ENCODE data around the gene ATP6AP2.

GRCh38 chrX:40012722-40012939, 85.1 kb downstream of the BCOR start:
- PRO-cap: no peak

- PRO-cap: no peak
Observed at GRCh38 chrX:40072781-40073976, 24.6 kb downstream of the BCOR start.

GRCh38 chrX:40085703-40086578, 11.8 kb downstream of the BCOR start:
- PRO-cap: no peak

DNA sequence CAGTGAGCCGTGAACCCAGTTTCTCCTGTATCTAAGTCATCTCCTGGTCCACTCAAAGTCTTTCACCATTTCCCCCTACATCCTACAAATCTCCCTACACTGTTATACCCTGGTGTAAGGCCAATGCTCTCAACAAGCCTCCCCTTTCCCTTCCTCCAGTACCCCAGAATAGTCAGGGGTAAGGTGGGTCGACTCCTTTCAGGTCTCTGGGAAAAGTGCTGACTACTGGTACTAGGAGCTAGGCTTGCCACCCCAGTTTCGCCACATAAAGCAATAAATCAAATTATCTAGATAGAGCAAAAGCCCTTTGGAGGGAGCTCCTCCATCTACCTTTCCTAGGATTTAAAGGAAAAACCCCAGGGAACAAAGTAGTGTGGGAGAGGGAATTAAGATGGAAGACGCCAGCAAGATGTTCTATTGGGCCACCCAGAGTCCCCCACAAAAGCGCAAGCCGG, 8.2 kb downstream of the BCOR start:
- PRO-cap: no peak

- PRO-cap: bidirectional peak, plus-strand start at chrX:40098163, minus-strand start at chrX:40097958; bidirectional peak, plus-strand start at chrX:40098596, minus-strand start at chrX:40098470; unidirectional peak, minus-strand start at chrX:40098822
Observed at GRCh38 chrX:40098050-40098986, 560 bp upstream of the BCOR start.

DNA sequence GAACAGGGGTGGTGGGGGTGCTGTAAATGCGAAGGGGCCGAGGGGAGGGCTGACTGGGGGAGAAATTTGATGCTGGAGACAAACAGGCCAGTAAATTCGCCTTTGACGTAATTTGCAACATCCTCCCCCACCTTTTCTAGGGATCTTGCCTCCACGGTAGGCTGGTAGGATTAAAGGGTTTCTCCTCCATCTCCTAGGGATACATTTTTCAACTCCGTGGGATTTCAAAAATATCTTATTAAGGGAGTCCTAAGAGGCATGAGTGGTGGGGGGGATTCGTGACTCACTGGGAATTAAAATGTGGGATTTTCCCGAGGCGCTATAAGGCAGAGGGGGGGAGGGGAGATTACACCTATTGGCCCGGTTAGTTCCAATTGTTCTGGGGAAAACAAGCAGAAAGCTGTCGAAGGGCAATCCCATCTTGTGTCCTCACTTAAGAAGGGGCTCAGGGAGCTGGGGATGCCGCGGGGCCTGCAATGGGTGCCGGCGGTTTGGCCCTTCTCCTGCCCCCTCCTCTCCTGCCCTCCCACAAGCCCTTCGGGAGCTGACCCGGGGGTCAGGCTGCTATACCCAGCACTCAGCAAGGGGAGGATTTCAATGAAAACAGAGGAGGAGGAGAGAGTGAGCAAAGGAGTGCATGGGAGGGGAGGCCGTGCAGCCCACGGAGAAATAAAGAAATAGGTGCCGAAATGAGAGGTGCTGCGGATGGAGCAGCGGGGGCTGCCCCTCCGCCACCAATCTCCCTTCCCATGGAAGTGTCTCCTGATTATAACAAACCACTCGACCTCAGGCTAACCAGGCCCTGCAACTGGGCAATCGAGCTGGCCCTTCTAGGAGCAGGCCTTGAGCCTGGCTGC, 3.2 kb upstream of the BCOR start:
- PRO-cap: no peak

DNA sequence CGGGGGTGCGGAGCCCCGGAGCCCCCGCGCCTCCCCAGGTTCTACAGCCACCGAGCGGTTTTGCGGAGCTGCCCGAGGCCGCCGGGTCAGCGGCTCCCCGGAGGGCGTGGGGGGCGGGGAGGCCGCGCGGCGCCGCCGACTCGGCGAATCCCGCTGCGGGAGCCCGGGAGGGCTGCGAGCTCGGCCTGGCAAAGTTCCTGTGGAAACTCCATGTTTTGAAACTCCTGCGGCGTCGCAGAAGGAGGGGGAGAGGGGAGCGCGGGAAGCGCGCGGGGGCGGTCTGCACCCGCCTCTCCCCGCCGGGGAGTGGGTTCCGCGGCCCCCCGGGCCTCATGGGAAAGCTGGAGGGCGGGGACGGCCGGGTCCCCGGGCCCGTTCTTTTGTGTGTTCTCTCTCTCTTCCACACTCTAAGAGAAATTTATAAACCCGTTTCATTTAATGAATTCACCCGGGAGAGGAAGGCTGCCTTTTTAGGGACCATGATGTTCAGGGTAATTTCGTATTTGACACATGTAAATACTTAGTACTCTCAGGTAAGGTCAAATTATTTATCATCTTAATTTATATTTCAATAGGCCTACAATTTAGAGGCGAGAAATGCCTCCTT, 12.0 kb upstream of the BCOR start:
- PRO-cap: bidirectional peak, plus-strand start at position 249 of the sequence, minus-strand start at position 199 of the sequence; bidirectional peak, plus-strand start at position 333 of the sequence, minus-strand start at position 308 of the sequence

DNA sequence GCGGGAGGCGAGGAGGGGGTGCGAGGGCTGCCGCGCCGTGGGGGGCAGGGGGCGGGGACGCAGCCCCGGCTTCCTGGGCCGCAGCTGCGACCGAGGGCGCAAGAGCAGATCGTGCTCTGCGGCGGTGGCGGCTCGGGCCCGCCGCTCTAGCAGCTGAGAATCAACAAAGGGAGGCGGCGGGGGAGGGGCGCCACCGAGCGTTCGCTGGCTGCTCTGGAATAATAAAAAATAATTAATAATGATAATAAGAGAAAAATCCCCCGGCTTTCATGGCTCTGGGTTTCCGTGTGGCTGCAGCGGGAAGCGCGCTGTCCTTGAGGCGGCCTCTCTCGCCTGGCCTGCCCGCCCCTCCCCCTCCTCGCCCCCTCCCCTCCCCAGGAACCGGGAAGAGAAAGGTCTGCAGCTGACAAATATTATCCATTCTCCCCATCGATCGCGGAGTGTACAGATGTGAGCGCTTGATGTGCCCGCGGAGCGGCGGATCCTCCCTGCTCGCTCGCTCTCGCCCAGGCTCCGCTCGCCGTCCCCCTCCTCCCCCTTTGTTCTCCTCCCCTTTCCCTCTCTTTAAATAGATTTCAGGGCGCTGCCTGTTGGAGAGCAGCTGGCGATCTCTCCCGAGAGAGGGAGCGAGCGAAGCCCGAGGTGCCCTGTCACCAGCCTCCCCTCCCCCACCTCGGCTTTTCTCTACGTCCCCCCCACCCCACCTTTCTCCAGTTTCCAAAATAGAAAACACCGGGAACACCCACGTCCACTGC, 56.3 kb upstream of the BCOR start:
- PRO-cap: bidirectional peak, plus-strand start at position 101 of the sequence, minus-strand start outside the sequence; bidirectional peak, plus-strand start at position 612 of the sequence, minus-strand start at position 541 of the sequence

DNA sequence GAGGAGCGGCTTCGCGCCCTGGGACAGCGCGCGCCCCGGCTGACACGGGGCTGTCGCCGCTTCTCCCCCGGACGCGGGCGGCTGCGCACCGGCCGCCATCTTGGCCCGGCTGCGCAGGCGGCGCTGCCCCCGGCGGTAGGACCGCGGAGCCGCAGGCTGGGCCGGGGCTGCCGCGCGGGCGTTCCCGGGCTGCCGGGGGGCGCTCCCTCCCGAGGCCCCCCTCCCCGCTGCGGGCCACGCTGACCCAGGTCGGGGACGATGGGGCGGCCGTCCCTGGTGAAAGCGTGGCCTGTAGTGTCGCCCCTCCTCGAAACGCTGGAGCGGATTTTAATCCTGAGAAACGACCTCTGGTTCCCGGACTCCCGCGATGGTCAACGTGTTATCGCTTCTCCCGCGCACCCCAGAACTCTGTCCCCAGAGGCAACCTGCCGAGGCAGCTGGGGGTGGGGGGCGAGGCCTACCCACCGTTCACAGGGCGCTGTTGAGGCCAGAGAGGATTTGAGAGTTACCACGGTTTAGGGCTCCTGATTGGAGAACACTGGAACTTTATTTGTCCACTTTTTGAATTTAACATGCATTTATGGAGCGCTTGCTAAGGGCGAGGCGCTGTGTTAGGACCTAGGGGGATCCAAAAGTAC, 60.6 kb upstream of the BCOR start:
- PRO-cap: bidirectional peak, plus-strand start at position 138 of the sequence, minus-strand start at position 111 of the sequence

GRCh38 chrX:40201488-40202059, 103.8 kb upstream of the BCOR start:
- PRO-cap: no peak

DNA sequence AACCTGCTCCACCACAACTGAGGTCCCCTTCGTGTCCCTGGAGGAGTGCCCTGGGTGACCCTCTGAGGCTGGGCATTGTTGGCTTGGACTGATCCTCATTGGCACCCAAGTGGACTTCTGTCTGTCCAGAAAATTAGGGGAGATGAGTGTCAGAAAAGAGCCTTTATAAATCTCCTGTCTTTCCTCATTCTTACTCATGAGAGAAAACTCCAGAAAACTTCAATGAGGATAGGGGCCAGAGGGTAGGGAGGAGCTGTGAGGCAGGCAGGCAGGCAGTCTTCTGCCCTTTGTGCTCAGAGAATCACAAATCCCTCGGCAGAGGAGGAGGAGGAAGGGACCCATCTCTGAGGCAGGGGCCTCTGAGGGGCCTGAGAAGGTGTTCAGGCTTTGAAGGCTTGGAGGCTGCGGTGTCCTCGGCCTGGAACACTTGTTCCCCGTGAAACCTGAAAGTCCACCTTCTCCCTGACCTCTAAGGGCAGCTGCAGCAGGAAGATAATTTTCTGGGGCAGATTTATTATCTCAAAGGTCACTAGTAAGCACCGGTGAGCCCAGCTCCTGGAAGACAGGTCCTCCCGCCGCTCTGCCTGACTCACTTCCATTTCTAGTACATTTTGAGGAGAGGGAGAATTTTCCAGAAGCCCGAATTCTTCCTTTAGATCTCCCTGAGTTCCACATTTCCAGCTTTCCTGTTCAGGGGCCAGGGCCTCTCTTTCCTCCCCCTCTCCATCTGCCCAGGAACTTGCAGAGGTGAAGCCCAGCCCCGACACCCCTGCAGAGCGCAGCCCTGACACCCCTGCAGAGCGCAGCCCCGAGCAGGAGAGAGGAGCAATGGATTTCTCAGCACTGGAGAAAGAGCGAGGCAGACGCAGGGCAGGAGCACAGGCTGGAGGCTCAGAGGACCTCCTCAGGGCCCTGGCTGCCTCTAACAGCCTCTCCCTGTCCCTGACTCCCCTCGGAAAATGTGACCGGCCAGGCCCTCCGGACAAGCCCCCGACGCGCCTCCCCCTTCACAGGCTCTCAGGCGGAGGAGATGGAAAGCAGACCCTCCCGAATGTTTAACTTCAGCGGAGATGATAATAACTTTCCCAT, 200.5 kb upstream of the BCOR start:
- PRO-cap: no peak

DNA sequence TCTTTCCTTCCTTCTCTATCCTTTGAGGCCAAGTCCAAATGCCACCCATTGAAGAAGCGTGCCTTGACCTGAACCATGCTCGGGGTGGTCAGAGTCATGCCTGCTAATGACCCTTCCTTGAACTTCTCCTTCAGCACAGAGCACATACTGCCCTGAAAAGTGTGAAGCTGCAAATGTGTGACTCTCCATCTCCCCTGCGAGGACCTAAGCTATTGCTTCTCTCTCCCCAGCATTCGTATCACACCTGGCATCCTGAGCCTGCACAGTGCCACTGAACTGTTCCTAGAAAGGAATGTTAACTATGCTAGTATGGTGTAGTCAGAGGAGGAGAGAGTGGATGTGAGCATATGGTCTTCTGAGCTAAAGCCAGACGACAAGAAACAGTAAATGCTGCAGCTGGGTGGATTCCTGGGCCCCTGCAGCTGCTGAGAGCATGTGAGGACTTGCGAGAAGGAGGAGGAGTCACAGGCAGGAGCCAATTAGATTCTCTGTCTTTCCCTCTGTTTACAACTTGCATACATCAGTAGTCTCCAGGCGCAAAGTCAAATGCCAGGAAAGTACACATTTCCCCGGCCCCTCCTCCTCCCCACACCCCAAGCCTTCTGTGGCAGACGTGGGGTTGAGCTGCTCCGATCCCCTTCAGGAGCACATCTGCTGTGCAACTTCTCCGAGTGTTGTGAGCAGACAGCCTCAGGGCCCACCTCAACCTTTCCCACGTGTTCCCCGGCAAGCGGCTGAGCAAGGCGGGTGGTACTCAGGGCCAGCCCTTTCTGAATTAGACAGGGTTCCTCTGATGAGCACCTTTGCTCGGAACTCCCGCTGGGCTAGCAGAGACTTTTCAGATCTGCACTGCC, 108.8 kb upstream of the ATP6AP2 start:
- PRO-cap: no peak

DNA sequence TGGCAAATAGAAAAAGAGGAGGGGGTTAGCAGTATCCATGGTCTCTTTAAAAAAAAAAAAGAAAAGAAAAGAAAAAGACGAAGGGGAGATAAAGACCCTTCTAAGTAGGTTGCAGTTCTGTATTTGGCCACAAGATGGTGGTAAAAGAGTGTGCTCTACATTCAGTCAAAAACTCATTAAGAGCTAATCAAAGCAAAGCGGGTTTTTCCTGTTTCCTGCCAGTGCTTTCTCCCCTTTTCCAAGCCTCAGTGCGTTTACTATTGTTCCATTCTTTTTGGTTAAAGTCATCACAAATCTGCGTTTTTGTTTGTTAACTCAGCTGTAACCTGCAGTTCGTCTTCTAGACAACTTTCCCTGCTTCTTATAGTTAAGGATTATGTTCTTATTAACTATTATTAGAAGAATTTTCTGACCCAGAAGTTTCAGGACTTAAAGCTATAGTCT, 36.8 kb upstream of the ATP6AP2 start:
- PRO-cap: no peak

GRCh38 chrX:40571119-40571435, 9.7 kb upstream of the ATP6AP2 start:
- PRO-cap: no peak

DNA sequence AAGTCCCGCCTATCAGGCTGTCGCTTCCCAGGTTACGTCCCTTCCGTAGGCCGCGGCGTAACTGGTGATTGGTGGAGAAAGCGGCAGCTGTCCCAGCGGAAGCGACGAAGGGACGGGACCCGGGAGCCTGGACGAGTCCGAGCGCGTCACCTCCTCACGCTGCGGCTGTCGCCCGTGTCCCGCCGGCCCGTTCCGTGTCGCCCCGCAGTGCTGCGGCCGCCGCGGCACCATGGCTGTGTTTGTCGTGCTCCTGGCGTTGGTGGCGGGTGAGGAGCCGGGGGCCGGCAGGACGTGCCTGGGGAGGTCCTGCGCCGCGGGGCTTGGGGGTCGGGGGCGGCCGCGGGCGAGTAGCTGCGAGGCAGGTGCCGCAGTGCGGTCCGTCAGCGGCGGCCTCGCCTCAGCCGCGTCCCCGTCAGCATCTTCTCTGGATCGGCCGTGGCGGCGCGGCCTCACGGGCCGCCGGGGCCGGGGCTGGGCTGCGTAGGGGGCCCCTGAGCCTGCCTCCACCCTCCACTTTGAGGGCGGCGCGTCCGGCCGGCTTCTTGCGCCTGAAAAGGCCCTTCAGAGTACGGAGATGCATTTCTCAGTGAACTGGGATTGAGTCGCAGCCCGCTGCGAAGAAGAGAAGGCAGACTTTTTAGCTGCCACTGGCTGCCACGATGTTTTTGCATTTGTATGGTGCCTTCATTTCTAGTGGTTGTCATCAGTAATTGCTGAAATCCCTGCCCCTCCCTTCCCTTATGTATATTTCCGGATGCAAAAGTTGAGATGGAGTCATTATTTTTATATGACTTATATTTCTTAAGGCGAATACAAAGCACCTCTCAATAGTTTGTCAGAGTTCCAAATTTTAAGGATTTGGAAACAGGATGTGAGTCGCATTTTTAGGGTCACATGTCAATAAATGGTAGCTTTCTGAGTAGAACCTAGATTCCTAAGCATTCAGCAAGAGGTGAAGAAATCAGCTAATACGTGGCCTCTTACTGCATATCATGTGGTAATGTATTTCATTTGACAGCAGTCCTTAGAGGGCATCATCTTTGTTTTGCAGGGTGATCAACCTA, at the start of gene ATP6AP2:
Gene ATP6AP2, plus strand, starts transcription at position 134 of the 1,064 bp plus-strand sequence.
- PRO-cap: bidirectional peak, plus-strand start at position 134 of the sequence, minus-strand start outside the sequence

DNA sequence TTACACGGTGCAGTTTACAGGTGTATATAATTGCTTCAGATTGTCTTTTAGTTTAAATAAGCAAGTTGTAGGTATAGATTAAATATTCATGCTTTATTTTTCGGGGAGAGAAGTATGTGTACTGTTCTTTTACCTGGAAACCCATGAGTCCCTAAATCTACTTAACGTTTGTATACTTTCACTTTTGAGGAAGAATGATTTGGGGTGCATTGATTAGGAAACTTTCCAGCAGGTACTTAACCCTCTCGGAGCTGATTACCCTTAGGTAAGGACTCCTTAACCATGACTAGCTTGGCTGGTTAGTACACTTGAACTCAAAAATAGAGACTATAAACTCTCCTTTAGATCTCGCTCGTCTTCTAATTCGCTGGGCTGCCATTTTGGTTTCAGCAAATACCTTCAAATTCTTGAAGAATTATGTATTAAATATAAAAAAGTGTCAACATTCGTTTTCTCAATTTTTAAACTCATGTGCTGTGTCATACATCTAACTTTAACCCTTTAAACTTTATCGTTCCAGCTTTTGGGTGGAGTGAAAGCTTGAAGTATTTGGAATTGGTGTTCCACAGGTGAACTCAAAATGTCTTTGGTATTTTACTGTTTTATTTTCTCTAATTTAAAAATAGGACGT, 2.0 kb downstream of the USP9X start:
- PRO-cap: no peak

DNA sequence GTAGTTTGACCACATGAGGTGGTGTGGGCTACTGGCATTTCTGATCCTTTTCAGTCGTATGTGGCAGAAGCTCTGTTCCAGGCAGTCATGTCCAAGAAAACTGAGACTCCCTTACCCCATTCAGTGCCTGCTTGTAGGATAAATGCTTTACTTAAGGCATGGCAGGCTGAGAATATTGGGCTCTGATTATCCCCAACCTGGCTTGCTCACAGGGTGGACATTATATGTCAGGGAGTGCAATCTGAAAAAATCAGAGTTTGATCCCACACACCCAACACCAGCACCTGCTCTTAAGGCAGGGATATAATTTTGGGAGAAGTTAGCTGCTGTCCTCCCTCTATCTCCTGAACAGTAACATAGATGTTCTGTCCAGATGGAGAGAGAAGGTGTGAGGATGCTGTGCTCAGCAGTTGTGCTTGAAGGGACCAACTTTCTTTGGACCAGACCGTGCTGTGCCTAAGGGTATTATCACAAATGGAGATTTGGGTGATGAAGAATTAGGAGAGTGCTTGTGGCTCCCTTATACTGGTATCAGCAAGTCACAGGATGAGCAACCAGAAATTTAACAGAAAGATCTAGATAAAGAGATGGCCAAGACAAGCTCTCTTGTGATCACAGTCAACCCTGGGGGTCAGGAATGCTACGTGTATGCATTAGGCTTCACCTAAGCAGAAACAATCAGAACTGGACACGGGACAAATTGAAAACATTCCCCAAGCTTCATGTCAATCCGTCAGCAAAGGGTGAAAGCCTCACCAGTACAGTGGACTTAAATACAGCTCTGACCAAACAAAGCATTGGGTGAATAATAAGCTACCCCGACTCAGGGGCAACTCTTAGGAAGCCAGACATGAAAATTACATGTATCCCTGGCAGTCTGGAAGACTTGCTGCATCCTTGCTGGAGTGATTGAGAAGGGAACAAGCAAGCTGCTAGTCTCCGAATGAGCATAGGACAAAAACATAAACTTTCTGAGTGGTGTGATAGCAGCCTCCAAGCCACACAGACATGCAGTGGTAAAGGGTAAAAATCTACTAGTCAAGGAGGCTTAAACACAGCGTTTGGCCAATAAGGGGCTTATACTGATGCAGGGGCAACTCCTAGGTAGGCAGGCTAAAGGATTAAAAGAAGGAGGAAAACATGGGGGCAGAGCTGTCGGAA, 71.5 kb downstream of the USP9X start:
- PRO-cap: no peak

DNA sequence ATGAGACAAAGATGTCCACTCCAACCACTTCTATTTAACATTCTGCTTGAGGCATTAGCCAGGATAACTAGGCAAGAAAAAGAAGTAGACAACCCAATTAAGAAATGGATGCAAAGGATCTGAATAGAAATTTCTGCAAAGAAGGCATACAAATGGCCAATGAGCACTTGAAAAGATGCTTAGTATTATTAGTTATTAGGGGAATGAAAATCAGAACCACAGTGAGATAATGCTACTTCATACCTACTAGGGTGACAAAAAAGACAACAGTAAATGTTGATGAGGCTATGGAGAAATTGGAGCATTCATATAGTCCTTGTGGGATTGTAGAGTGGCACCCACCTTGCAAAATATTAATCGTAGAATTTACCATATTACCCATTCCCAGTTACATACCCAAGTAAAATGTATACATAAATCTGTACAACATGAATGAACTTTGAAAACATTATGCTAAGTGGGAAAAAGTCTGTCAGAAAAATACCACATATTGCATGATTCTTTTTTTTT, 73.8 kb downstream of the USP9X start:
- PRO-cap: no peak

GRCh38 chrX:41167900-41168393, 82.7 kb downstream of the USP9X start:
- PRO-cap: no peak

- PRO-cap: no peak
Observed at GRCh38 chrX:41189044-41189645, 103.9 kb downstream of the USP9X start.

Data from sternocleidomastoid (tissue), 1 donor.